Zone of skin (tissue), 1 donor: ENCODE measurements around a stretch of chr5.

GRCh38 chr5:159184803-159185508 is 24.4 kb downstream of the RNF145 start:
- RRBS = no CpG with 5 or more reads among the region's 4 CpGs

DNA sequence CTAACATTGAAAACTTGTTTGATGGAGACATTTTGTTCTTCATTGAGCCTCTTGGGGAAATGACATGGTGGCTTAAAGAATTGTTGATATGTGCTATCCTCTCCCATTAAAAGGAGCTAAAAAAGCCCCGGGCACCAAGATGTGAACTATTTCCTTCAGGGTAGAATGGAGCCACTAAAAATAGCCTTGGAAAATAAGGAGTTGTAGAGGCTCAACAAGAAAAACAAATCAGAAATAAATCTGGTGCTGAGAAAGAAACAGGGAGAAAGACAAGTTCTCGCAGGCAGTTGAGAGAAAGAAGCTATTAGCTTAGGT is 134.7 kb upstream of the ADRA1B start:
- RRBS = no CpG with 5 or more reads among the region's 2 CpGs

- RRBS = no CpG with 5 or more reads among the region's 4 CpGs
Measured at GRCh38 chr5:159826330-159826938, 89.8 kb upstream of the ADRA1B start.

DNA sequence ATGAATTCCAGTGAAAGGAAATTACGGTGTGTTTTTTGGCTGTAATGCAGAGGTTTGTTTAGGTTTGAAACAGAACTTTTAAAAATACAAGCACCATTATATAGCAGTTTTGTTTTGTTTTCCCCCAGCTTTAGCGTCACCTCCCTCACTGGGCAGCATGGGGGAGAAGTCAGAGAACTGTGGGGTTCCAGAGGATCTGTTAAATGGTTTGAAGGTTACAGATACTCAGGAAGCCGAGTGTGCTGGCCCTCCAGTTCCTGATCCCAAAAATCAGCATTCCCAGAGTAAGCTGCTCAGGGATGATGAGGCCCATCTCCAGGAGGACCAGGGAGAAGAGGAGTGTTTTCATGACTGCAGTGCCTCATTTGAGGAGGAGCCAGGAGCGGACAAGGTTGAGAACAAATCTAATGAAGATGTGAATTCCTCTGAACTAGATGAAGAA is 1.5 kb downstream of the TTC1 start:
- RRBS = no CpG with 5 or more reads among the region's 4 CpGs

DNA sequence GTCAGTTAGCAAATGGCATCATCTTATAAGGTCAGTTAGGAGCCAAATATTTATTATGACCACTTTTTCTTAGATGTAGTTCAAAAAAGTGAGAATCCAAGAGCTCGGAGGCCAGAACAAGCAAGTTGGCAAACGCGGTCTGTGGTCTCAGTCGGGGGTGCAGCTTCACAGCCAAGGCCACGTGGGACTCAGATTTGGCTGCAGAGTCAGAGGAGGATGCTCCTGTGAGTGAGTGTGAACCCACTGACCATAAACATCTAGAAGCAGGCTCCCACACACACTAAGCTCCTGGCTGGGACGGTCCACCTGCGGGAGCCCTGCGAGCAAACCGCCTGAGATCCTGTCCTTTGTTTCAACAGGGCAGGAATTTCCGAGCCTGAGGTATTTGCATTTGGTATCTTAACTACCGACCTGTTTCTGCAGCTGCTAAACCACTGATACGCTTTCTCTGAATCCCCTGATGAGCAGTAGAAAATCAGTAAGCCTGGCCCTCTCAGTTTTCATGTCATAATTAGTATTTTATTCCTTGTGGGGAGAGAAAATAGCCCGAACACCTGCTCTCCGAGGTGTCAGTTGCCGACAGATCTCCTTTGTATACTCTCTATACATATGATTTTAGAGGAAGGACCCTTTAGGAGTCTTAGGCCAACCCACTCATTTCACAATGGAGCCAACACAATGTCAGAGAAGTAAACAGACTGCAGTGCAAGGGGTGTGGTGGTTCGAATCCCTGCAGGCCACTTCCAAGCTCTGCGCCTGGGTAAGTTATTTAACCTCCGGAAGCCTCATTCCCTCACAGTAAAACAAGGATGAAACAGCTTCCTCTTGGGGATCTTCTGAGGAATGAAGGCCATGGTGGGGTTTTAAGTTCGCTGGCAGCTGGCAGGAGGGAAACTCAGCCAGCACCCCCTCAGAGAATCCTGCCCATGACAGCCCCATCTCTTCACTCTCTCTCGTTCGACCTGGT is 40.9 kb upstream of the PWWP2A start:
- RRBS = no CpG with 5 or more reads among the region's 21 CpGs

DNA sequence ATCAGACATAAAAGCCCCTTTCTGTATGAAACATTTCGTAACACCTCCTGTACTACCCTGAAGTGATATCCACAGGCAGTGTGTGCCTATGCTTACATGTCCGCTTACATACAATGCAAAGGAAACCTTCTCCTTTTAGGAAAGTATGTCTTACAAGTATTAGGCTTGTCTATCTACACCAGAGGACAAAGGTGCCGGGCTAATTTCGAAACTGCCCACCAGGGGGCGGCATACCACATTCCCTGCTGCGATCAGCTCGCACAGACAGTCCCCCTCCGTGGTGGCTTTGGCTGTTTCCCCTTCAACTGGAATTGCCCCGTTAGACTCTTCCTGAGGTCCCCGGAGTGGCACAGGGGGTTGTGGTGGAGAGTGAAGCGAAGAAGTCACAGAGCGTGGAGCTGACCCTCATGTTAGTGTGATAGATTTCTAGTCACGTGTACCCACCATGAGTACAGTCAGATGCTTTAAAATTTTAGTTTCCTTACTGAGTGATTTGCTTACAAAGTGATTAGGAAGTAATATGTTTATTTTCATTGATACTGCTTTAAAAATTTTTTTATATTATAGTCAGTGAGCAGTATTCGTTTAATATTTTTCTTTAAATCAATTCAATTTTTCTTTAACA is 17.5 kb downstream of the PTTG1 start:
- RRBS = no CpG with 5 or more reads among the region's 14 CpGs

- RRBS = 7% methylated on average over 3 of the region's 39 CpGs
Measured at GRCh38 chr5:160467096-160468467, 45.9 kb downstream of the PTTG1 start.

DNA sequence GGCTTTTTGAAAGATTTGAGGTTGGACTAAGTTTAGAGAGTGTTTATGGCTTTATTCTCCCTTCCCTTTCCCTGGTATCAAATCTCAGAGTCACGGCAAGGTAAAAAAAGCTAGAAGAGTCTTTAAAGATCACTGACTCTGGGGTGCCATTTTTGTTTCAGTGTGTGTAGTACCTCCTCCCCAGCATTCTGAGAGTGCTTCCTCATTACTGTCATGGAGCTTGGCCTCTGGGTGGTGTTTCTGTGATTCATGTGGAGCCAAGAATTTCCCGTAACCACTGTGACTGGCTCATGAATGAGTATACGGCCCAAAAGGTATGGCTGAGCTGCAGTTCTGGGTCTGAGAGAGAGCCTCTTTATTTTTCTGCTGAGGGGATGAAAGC is 85.5 kb downstream of the PTTG1 start:
- RRBS = no CpG with 5 or more reads among the region's 3 CpGs

- RRBS = no CpG with 5 or more reads among the region's 4 CpGs
Measured at GRCh38 chr5:160693931-160694447, 158.0 kb downstream of the ATP10B start.

DNA sequence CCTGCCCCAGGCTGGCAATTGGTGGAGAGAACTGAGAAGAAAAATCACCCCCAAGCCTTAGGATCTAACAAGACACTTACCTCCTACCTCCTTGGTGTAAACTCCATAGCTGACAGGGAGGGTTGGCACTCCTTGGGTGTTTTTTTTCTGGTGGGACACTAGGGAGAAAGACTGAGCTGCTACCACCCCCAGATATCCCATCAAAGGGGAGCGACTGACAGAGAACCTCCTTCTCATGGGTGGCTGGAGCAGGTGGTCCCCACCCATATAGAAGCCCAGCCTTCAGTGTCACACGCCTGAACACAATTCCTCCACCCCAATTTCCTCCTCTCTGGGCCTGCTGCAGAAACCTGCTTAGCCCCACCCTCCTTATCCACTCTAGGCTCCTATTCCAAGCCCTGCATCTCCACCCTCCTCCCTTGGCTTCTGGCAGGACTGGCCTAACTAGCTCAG is 77.2 kb upstream of the ATP10B start:
- RRBS = no CpG with 5 or more reads among the region's 2 CpGs

GRCh38 chr5:161169035-161169528 is 317.1 kb upstream of the ATP10B start:
- RRBS = no CpG with 5 or more reads among the region's 7 CpGs

GRCh38 chr5:166074956-166075558 is 903.8 kb upstream of the TENM2 start:
- RRBS = no CpG with 5 or more reads among the region's 1 CpG

GRCh38 chr5:167296124-167296763 is 317.4 kb downstream of the TENM2 start:
- RRBS = no CpG with 5 or more reads among the region's 7 CpGs

GRCh38 chr5:168307848-168308520 is 16.5 kb downstream of the WWC1 start:
- RRBS = no CpG with 5 or more reads among the region's 5 CpGs

GRCh38 chr5:168329269-168329780 is 37.9 kb downstream of the WWC1 start:
- RRBS = no CpG with 5 or more reads among the region's 4 CpGs

DNA sequence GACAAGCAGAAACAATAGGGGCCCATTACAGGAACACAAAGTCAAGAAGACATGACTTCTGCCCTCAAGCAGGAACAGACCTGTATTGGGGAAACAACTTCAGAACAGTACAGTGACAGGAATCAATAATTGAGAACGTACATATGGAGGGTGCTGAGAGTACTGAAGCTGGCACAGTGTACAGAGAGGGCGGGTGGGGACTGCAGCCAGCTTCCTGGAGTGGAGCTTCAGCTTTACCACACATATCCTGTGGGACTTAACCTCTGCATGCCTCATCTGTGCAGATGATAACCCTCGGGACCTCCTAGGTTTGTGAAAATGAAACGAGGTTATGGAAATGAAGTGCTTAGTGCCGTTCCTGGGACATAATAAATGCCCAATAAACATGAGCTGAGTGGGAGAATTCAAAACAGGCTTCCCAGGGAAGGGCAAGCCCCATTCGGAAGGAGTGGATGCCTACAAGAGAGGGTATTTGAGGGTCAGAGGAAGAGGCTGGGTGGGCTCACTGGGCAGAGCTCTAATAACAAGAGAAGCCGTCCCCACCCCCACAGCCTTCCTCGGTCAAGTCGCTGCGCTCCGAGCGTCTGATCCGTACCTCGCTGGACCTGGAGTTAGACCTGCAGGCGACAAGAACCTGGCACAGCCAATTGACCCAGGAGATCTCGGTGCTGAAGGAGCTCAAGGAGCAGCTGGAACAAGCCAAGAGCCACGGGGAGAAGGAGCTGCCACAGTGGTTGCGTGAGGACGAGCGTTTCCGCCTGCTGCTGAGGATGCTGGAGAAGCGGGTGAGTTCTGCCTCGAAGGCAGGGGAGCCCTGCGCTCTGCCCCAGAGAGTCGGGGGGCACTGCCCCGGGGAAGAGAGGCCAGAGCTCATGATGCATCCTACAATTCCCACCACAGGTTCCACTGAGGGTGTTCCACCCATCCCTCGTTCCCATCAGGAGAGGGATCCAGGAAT is 21.8 kb upstream of the RARS1 start:
- RRBS = no CpG with 5 or more reads among the region's 27 CpGs

- RRBS = no CpG with 5 or more reads among the region's 3 CpGs
Measured at GRCh38 chr5:168600362-168600819, 21.2 kb upstream of the PANK3 start.

GRCh38 chr5:168612793-168613430 is 33.7 kb upstream of the PANK3 start:
- RRBS = no CpG with 5 or more reads among the region's 4 CpGs

DNA sequence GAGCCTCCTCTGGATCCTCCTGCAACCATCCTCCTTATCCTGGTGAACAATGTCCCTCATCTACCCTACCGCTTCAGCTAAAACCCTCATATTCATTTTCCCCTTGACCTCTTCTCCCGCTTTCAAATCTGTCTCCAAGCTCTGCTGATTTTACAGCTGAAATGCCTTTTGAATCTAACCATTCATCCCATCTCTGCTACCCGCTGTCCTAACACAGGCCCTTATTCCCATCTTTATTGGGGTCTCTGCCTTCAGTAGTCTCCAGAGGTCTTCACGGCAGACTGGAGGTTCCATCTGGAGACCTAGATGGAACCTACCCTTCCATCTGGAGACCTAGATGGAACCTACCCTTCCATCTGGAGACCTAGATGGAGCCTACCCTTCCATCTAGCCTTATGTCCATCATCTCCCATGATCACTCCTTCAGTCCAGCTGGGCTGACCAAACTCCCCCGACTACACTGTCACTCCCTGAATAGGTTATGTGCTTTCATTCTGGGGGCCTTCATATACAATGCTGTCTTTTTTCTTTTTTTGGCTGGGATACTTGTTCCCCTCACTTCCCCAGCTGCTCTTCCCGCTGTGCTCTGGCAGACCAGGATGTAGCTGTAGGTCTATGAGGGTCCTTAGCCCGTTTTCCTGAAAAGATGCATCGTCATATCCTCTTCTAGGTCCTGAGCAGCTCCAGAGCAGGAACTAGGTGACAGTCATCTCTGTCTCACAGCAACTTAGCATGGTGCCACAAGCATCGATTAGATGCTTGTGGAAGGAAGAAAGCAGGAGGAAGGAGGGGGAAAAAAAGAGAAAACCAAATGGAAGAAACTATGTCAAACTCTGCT is 253.5 kb downstream of the SLIT3 start:
- RRBS = no CpG with 5 or more reads among the region's 9 CpGs